Mononuclear cell (primary cell): ENCODE measurements around a stretch of chr3.

DNA sequence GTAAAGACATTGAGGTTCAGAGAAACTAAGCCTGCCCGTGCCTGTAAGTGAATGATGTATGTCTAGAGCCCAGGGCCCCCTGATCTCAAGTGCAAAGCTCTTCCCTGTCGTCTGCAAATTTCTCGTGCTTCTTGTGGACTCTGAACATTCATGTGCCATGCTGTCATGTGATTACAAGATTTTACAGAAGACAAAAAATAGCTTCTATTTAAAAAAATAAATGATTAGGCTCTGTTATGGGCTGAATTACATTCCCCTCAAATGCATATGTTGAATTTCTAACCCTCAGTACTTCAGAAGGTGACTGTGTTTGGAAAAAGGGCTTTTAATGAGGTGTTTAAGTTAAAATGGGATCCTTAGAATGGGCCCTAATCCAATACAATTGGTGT lies 3.8 kb upstream of the MASP1 start:
- RRBS: no CpG with 5 or more reads among the region's 3 CpGs

GRCh38 chr3:187367058-187367457 lies 1.1 kb upstream of the RTP4 start:
- RRBS: no CpG with 5 or more reads among the region's 6 CpGs

DNA sequence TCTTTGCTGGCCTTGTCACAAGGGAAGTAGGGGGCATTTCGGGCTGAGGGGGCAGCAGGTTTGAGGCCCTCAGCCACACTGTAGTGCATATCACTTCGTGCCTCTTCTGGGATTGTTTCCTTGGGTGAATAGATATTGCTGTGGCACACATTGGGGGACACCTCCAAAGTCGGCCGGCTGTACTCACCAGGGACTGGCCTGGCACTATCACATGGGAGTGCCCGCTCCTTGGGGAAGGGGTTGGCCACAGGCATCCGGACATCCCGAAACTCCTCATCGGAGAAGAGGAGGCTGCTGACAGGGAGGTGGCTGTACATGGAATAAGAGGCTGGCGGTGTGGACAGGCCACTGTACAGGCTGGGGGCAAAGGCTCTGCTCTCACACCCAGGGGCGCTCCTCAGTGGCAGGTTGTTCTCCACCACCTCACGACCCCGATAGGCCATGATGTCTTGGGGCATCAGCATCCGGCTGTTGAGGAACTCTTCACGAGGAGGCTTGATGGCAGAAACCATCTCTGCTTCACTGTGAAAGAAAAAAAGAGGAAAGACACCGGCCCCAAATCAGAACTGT lies 15.7 kb downstream of the BCL6 start:
- RRBS: 92% methylated on average over 6 of the region's 15 CpGs

- RRBS: 6% methylated on average over 4 of the region's 35 CpGs
Measured at GRCh38 chr3:187739175-187739889, 5.9 kb downstream of the BCL6 start.

GRCh38 chr3:187739890-187740844 lies 5.1 kb downstream of the BCL6 start:
- RRBS: no CpG with 5 or more reads among the region's 54 CpGs

DNA sequence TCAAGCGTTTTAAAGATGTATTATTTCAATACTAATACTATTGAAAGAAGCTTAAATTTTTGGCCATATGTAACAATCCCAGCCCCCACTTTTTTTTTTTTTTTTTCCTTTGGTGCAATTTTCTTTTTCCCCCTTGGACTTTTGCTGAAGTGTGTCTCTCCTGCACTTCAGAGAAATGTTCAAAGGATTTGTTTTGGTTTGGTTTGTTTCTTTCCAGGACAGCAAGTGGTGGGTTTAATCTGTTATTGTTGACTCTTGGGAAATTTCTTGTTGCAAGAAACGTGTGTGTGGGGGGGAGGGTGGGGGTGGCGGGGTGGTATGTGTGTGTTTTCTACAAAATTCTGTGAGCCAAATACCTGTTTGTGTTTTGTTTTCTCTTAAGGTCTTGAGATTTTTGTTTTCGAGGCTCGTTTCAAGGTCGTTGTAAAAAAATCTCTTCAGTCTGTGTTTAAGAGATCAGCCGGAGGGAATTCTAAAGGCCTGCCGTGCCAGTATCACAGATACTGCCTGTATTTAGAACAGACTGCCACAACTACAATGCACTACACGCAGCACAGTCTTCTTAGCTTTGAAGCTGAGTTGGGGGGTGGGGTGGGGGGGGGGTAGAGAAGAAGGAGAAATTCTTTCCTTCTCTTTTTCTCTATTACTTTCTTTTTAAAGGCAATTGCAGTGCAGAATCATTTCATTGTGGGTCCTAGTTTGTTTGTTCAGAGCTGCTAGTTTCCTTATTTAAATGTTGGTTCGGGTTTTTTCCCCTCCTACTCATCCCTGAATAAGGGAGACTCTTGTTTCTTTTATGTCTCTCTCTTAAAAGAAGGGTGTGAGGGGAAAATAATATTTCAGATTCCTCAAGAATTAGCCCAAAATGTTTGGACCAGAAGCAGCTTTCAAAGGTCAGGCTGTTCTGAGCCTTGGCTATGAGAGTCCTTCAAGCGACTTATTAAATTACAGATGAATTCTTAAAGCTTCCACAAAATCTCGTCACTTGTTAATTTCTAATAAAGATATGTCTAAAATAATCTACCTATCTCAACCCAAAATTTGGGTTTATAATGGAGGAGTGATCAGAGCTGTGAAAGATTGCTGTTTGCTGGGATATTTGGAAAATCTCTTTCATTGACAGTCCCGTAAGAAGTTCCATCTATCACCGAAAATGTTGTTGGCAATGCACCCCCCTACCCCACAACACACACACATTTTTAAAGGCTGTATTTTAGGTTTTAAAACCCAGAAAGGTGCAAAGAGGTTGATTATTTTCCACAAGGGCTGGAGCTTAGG lies 1.5 kb upstream of the BCL6 start:
- RRBS: no CpG with 5 or more reads among the region's 14 CpGs

DNA sequence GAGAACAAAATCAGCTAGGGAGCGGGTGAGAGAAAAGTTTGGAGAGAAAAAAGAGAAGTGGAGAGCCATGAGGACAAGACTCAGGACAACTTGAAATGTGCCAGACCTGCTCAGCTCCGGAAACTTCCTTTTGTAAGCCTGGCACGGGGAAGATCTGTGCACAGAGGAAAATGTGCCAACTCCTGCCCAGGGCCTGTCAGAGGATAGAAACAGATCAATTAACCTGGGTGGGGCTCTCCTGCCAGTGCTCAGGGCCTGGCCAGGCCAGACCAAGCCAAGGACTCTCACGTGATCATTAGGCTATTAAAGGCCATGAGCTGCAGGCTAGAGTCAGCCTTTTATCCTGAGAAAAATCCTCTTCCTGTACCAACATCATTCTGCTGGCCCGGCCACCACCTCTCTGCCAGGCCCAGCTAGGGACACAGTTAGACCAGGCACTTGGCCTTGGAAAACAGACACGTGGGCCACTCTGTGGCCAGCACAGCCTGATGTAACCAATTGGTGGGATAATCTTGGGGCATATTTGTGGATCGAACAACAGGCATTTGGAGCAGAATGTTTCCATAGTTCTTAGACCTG lies 50.3 kb upstream of the BCL6 start:
- RRBS: no CpG with 5 or more reads among the region's 7 CpGs

GRCh38 chr3:187890127-187890827 lies 145.0 kb upstream of the BCL6 start:
- RRBS: no CpG with 5 or more reads among the region's 32 CpGs

DNA sequence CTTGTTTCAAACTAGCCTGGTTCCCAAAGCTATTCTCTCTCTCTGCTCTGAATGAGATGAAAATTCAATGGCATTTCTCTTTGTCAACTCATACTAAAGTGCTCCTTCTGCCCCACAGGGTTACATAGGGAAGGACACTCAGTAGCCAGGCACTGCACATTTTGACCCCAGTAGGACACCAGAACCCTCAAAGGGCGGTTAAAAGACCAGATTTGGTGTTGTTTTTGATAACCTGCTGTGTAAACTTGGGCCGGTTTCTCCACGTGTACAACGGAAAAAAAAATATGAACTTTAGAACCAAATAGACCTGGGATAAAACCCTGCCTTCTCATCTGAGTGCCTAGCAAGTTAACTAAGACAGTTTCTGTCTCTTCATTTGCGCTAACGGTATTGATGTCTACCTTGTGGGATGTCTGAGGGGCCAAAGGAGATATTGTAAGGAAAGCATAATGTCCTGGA lies 156.1 kb upstream of the LPP start:
- RRBS: no CpG with 5 or more reads among the region's 6 CpGs

GRCh38 chr3:188279854-188280495 lies 126.0 kb downstream of the LPP start:
- RRBS: no CpG with 5 or more reads among the region's 9 CpGs

- RRBS: no CpG with 5 or more reads among the region's 5 CpGs
Measured at GRCh38 chr3:188296646-188297512, 142.9 kb downstream of the LPP start.

GRCh38 chr3:188305171-188305880 lies 151.4 kb downstream of the LPP start:
- RRBS: no CpG with 5 or more reads among the region's 7 CpGs

DNA sequence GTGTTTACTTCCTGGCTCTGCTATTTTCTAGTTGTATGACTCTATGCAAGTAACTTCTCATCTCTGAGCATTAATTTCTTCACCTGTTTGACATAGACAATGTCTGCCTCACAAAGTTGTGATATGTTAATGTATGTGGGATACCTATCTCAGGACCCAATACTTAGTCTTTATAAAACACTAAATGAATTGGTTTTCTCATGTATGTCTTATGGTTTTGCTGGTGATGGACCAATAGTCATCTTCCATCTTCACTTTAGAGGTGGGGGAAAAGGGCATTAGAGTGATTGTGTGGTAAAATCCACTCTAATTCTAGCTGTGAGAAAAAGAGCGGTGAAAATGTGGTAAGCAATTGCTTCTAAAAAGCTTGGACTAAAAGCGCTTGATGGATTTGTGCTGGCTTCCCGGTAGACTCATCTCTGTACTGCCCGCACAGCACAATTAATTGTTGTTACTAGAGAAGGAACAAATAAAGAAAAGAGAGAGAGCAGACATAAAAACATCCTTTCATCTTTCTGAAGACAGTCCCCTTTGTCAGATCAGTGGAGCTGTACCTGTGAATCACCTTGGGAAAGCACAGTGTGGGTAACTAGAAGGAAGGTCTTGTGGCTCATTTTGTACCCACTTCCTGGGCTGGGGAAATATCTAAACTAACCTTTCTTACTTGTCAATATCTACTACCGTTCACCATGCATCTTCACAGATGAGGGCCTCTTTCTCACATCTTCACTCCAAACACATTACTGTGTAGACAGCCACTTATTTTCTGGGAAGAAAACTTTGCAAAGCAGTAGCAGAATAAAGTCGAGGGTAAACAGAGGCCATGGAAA lies 169.0 kb downstream of the LPP start:
- RRBS: no CpG with 5 or more reads among the region's 6 CpGs

GRCh38 chr3:188345150-188345965 lies 191.4 kb downstream of the LPP start:
- RRBS: no CpG with 5 or more reads among the region's 6 CpGs

GRCh38 chr3:188468589-188469184 lies 314.7 kb downstream of the LPP start:
- RRBS: no CpG with 5 or more reads among the region's 4 CpGs

DNA sequence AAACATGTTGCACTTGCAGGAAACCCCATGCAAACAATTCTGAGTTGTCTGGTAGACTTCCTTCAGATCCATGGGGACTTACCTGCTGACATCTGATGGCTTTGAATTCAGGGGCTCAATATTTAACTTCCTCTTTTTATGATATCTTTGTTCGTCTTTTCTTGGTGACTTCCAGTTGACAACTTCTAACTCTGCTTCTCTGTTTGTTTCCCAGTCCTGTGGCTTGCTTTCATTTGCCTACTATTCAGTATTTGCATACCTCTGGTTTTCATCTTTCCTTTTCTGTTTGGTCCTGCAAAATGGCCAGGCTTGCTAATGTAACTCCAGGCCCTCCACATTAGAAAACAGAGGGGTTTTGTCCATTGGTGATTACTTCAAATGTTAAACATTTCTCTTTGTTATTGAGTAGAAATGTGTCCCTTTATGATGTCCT lies 335.7 kb downstream of the LPP start:
- RRBS: no CpG with 5 or more reads among the region's 1 CpG

DNA sequence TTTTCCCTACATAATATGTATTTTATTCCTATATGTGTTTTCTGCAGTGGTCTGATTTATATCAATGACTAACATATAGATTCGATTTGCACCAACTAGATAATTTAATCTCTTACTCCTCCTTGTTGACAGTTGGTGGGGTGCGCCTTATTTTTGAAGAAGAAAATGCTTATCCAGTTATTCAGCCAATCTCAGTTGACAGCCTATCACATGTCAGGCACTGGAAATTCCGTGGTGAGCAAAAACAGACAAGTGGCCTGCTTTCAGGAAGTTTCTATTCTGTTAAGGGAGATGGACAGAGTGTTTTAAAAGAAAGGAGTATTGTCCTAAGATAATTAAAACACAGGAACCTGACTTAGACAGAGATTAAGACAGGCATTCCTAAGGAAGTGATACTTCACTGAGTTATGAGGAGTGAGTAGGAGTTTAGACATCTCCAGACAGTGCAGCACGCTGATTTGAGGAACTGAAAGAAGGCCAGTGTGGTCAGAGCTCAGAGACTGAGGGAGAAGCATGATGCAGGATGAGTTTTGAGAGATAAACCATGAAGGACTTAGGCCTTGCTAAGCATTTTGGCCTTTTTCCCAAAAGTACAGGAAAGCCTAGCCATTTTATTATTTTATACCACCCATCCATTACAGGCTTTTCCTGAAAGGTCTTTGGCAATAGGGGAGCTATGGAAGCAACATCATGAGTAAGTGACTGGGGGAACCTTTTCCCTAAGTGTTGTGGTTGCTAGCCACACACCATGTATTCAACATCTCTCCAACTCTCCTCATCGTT lies 375.8 kb upstream of the TPRG1 start:
- RRBS: no CpG with 5 or more reads among the region's 5 CpGs

DNA sequence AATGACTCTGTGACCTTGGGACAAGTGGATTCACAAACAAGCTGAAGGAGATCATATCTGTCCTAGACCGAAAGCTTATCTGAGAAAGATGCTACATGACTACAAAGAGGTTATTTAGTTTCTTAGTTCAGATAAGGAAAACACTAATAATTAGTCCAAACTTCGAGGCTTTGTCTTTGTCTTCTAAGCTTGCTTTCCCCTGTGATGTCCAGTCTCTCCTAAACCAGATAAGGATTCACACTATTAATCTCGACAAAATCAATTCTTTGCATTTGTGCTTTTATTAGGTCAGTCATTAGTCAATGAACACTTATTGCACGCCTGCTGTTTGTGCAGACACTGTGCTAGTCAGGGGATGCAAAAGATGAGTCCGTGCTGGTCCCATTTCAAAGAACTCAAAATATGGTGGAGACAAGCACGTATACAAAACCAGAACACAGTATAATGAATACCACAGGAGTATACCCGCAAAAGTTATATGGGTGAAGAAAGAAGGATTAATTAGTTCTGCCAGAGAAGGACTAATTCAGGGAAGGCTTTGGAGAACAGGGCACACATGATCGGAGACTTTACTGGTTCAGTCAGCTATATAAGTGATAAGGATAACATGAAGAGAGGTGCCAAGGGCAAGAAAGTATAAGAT lies 325.9 kb upstream of the TPRG1 start:
- RRBS: no CpG with 5 or more reads among the region's 8 CpGs

- RRBS: no CpG with 5 or more reads among the region's 1 CpG
Measured at GRCh38 chr3:188916967-188917598, 254.7 kb upstream of the TPRG1 start.

GRCh38 chr3:188948621-188949698 lies 222.8 kb upstream of the TPRG1 start:
- RRBS: no CpG with 5 or more reads among the region's 10 CpGs